Neuron (in vitro differentiated cells): ENCODE results near the genes TFEC and TES.

GRCh38 chr7:112617735-112618296 lies 137.0 kb downstream of the LSMEM1 start:
- PRO-cap: no peak

GRCh38 chr7:113593033-113593488 lies 325.7 kb downstream of the PPP1R3A start:
- PRO-cap: no peak

- PRO-cap: no peak
Measured at GRCh38 chr7:114120931-114121454, 202.2 kb upstream of the PPP1R3A start.

DNA sequence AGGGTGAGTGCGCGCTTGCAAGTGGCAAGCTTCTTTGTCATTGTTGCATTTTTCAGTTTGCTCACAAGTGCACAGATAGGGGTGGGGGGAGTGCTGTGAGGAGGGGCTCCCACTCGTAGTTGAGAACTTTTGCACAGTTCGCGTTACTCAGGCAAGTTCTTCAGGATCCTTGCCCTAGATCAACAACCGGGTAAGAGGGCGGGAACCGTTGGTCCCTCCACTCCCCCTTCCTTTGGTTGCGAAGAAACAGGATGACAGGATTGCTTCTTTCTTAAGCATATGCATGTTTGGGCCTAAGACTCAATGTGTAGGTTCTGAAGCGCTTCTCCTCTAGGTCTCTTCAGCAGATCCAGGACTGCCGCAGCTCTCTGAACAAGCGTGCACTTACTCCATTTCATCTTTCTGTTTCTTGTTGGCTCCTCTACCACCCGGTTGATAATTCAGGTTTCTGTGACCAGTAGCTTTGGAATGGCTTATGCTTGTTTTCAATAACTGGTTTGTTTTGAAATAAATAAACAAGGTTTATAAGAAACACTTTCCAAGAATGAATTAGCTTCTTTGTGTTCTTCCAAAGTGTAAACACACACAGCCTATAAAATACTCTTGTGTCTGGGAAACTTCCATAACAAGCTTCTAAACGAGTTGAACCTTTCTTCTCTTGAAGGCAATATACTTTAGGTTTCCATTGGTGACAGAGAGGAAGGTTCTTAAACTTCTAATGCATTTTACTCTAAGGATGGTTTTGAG lies 1.4 kb downstream of the MDFIC start:
- PRO-cap: no peak

DNA sequence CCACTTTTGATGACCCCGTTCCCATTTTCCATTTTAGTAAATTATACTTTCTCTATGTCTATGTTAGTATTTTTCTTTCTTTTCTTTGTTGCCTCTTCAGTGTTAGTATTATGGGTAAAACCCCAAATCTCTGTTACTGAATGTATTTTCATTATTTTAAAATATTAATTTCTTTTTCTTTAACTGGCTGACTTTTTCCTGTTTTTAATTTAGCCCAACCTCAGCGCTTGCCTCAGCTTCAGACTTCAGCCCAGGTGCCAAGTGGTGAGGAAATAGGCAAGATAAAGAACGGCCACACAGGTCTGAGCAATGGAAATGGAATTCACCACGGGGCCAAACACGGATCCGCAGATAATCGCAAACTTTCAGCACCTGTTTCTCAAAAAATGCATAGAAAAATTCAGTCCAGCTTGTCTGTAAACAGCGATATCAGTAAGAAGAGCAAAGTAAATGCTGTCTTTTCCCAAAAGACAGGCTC lies 57.4 kb downstream of the MDFIC start:
- PRO-cap: no peak

- PRO-cap: no peak
Measured at GRCh38 chr7:115993634-115993981, 37.0 kb downstream of the TFEC start.

DNA sequence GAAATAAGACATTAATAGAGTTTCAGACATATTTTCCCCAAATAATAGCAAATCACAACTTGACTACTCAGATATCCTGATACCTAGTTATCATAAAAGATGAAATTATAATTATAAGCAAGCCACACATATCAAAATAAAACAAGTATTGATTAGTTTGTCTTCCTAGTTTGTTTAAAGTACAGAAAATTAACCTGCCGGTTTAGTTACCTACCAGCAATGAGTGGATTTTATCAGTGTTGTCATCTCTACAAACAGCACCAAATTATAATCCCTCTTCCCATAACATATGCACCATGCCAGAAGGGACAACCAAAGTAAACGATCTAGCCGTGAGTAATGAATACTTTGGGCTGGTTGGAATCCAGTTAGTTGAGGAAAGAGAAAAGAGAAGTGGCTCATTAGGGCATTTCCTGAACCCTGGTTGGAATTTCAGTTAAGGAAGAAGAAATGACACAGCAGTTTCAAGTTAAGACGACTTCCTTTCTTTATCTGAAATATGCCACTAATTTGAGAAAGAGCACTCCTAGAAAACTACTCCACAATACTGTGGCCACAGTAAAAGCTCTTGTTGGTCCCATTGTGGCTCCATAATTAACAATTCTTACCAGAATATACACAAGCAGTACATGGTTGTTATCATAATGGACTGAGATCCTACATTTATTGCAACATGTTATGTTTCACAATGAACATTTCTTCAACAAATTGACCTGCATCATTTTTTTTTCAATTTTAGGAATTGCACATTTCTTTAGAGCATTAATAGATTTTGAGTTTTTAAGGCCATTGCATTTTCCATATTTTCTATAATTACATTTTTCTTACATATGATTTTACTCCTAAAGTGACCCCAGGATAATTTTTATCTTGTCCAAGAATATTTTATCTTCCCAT lies at the start of gene TFEC:
Gene TFEC, minus strand, starts transcription at position 345 of the 897 bp plus-strand sequence.
- PRO-cap: no peak

GRCh38 chr7:116210241-116210817 lies at the start of gene TES:
TES (plus strand) TSS chr7:116210539.
- PRO-cap: bidirectional peak, plus-strand start at chr7:116210520, minus-strand start at chr7:116210727

- PRO-cap: no peak
Measured at GRCh38 chr7:116228264-116228622, 17.9 kb downstream of the TES start.

DNA sequence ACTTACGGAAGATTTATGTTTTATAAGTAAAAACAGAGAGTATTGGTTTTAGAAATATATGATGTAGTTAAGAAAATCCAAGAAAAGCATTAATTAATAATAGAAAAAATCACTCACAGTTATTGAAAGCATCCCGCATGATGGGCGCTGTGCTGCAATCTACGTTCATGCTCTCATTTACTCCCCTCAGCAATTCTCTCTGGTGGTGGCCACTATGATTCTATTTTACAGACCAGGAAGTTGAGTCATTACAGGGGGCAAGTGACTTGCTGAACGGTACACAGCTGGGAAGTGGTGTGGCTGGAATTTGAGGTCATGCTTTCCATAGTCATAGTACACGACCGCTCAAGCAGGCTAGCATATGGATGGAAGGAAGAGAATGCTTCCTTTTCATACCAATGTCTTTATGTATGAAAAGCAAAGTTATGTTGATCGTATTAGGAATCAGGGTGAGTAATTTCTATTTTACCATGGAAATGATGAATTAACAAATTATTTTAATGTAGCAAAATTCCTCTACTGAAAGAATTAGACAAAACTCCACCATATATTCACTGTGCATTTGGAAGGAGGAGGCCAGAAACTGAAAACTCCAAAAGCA lies 117.5 kb downstream of the TES start:
- PRO-cap: no peak

GRCh38 chr7:116356272-116356693 lies 143.3 kb upstream of the CAV2 start:
- PRO-cap: no peak

DNA sequence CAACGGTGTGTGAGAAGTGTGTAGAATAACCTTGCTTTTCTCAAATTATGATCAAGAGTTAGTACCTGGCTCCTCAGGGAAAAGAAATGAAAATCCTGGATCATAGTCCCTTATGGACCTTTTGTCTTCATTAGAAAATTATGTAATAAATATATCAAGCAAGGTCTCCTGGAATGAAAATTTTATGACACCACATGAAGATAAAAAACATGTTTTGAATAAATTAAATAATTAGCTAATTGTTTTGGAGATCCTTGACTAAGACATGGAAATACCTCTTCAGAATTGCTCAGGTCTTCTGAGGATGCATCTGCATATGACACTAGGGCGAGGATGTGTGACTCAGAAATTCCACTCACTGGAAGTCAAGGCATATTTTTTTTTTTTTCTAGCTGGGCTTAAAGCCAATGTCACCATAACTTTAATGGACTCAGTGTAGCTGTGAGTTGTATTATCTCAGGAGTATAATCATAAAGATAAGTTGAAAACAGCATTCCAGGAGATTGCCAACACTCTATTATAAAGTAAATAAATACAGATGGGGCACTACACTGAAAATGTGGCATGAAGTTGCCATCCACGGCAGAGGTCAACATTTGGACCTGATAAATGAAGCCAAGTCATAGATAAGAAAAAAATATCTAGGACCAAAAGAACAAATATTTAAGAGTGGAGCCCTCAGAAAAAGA lies 73.2 kb upstream of the CAV2 start:
- PRO-cap: no peak

GRCh38 chr7:116505728-116507018 lies 6.6 kb downstream of the CAV2 start:
- PRO-cap: no peak

- PRO-cap: no peak
Measured at GRCh38 chr7:116526972-116527268, 2.1 kb downstream of the CAV1 start.

DNA sequence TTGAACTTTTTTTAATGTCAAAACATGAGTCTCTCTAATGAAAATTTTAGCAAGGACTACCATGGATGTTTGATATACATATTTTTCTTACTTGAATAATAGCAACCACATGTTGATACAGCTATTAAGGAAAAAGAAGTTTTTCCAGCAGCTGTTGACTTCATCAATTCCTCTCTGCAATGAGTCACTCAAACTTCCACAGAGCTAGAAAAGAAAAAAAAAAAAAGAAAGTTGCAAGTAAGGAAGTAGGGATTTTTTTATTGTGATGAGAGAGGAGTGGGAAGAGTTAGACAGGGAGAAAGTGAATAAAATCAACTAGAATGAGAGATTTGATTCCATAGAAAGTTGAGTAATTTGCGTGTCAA lies 46.2 kb downstream of the CAV1 start:
- PRO-cap: no peak

DNA sequence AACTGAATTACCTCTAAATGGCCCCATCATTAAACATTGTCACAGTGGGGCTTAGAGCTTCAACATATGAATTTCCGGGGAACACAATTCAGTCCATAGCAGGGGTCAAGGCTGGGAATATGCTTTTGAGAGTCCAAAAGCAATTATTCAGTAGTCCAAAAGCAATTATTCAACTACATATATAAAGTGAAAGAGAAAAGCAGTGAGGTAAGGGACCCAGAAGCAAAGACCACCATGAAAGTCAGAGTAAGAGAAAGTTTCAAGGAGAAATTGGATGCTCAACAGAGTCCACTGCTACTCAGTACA lies 76.2 kb upstream of the CAPZA2 start:
- PRO-cap: no peak

DNA sequence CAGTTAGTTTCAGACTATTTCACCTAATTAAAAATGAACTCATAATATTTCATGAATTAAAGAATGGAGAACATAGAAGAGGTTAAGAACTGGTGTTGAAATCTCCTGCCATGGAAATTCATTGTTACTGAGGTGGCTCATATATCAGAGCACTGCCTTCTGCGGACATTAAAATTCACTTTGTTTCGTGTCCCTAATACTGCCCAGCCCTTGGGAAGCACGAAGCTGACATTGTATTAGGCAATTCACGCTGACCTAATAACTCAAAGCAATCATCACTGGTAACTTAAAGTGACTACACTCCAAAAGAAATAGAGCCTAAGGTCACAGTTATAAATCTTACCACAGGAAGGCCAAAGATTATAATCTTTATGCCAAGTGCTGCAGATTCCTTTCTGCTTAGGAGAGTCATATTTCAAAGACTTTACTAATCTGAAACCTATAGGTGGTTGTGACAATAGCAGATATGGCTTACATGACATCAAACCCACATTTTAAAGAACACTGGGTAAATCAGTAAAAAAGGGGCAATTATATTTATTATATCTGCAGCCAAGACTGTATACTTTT lies 52.1 kb upstream of the CAPZA2 start:
- PRO-cap: no peak

DNA sequence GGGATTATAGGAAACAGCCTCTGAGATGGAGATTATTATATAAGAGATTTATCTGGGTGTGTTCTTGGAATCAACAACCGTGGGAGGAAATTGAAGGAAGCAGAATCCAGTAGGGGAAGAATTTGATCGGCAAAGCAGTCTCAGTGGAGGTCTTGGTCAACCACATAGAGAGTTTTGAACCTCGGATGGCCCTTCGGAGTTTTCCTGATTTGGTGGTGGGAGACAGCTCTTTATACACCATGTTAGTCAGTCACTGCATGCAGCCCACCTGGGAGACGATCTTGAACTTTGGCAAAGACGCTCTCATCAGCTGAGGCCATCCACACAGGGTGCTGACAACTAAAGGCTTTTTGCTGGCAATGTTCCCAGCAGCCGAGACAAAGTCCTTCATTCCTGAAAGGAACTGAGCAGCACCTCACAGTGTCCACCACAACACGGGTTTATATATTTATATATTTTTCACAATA lies 27.7 kb upstream of the CAPZA2 start:
- PRO-cap: no peak

DNA sequence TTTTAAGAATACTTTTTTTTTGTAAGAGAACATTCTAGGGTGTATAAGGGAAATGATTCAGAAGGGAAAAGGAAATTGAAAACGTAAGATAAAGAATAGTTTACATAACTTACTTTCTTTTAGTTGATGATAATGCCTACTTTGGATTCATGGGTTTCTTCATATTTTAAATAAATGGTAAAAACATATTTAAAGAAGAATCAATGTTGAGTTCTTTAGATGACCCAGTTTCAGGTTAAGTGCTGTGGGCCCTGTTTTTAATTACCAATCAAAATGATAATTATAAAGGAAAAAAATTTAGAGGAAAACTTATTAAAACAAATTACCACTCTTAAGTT lies 9.8 kb downstream of the CAPZA2 start:
- PRO-cap: no peak

- PRO-cap: no peak
Measured at GRCh38 chr7:117065484-117066110, 112.3 kb downstream of the ST7 start.